Endometrial microvascular endothelial cells (primary cell): Measurements from ENCODE around the genes LDHA and IGSF22.

DNA sequence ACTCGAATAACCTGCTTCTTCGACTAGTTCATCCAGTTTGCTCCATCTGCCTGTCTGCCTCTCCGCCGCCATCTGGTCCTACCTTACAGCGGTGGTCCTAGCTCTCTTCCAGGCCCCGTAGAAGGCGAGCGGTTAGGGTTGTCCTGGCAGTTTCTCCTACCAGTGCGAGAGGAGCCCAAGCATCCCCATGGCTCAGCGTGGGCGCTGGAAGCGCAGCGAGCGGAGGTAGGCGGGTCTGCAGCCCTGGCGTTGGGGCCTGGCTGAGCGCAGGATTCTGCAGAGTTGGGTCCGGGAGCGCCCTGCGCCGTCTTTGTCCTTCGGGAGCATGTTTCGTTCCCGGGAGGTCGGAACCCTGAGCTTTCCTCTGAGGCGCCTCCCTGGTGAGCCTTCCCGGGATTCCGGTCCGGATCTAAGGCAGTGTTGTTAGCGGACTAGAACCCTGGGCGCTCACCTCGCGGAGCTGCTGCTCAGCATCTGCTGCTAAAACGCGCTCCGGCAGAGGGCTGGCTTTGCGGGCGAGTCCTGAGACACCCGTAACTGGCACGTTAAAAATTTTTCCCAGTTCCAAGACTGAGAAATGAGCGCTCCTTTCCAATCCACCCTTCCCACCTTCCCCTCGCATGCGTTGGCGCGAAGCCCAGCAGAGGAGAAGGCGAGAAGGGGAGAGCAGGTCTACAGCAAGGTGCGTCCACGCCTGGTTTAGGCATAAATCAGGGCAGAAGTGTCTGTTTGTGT lies 468 bp downstream of the CALCB start:
- RAMPAGE, long total RNA, result no peak

GRCh38 chr11:15605024-15605701 lies 490.4 kb downstream of the INSC start:
- RAMPAGE, long total RNA, result no peak

DNA sequence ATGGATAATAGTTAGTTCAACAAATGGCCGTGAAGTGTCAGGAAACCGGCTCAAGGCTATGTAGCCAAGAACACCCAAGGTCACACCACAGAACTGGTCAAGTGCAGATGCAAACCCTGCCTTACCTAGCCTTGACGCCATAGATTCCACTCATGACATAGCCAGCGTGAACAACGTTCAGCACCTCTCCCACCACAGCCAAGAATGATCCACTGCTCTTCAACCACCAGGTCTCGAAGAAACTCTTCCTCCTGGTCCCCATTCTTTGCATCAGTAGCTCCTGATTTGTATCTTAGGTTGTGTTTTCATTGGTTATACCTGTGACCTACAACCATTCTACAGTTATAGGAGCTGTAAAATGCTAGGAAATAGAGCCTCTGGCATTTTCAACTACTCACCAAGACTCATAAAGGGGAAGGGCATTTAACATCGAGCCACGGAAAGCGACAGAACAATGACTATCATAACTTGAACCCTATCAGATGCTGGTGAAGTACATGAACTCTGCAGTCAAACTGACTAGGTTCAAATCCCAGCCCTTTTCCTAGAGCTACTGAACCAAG lies 588.2 kb downstream of the SOX6 start:
- RAMPAGE, long total RNA, result no peak

- RAMPAGE, long total RNA, result no peak
These were observed 117.2 kb downstream of the SOX6 start for GRCh38 chr11:16239073-16239596.

DNA sequence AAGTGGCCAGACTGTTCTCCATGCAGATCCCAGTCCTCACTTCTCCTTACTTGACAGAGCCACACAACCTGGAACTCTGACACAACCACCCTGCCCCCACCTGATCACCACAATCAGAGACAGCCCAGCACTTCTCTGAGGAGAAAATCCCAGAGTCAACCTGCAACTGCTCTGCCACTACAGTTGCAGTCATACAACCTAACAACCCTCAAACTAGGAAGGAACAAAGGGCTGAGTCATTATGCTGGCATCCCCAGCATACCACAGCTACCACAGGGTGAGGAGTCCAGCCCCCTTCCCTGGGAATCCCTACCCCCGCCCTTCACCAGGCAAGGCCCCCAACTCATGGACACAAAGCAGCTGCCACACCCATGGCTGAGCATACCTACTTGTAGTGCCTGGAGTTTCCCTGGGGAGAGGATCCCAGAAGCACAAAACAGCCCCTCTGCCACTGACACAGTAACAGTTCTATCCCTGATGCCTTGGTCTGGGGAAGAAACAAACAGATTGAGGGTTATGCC lies 68.6 kb upstream of the C11orf58 start:
- RAMPAGE, long total RNA, result no peak

DNA sequence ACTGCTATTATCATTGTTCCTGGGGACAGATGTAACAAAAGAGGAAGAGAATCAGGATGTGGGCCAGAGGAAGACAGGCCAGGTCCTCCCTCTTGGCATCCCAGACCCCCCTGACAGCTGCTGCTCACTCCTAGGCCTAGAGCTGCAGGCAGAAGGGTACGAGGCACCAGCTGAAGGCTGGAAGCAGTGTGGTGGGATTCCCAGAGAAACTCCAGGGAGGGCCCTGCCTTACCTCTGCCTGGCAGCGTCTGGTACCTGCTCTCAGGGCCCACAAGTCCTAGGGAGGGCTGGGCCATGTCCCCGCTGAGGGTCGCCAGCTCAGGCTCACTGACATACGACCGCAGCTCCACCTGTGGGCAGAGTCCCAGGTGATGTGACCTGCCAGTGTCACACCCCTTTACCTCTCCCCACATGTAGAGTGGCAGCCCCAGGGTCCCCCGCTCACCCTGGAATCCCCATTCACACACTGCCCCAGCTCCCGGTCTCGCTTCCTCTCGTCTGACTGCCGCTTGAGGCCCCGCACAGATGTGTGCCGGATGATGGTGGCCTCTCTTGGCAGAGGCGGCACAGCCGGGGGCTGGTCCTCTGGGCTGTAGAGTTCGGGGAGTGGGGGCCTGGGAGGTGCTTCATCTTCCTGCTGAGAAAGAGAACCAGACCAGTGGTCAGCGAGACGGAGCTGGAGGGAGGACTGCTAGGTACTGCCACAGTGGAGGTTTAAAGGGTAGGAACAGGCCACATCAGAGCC lies 52.3 kb downstream of the C11orf58 start:
- RAMPAGE, long total RNA, result no peak

GRCh38 chr11:16826136-16826819 lies 87.8 kb downstream of the C11orf58 start:
- RAMPAGE, long total RNA, result no peak

- RAMPAGE, long total RNA, result no peak
These were observed 77.4 kb downstream of the PLEKHA7 start for GRCh38 chr11:16936739-16937218.

- RAMPAGE, long total RNA, result no peak
These were observed 68.3 kb downstream of the PLEKHA7 start for GRCh38 chr11:16945763-16946497.

- RAMPAGE, long total RNA, result no peak
These were observed 47.5 kb downstream of the PLEKHA7 start for GRCh38 chr11:16966470-16967261.

DNA sequence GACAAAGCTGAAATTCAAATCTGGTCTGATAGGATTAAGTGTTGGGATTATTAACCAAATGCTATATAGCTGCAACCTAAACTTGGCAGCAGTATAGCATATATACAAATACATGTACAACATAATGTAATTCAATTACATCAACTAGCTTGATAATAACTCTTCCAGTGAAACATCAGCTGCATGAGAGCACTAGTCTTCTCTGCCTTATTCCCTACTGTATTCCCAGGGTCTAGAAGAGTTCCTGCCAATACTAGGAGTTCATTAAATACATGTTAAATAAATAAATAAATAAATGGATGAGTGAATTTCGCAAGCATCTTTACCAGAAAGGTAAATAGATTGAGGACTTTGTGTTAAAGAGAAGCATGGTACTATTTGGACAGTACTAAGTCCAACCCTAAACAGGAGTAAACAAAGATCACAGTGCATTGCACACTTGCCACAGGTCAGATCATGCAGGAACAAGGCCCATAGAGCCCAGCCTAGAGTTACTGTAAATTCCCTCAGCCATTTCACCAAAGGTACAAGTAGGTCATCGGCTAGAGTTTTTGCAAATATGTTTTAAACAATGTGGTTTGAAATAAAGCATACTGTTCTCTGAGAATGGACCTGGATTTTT lies 12.7 kb downstream of the SAA4 start:
- RAMPAGE, long total RNA, result no peak

GRCh38 chr11:18246813-18247181 lies 1.7 kb downstream of the SAA2 start:
- RAMPAGE, long total RNA, result no peak

GRCh38 chr11:18281872-18282449 lies 15.9 kb downstream of the SAA1 start:
- RAMPAGE, long total RNA, result no peak

GRCh38 chr11:18323233-18323626 lies 863 bp downstream of the GTF2H1 start:
- RAMPAGE, long total RNA, result no peak

- RAMPAGE, long total RNA, result start-site peak on the plus strand at chr11:18394559-18394593, 3,337 and 6,199 reads in 2 replicates
These were observed at the start of gene LDHA for GRCh38 chr11:18393815-18394719. Gene LDHA, plus strand, starts transcription at chr11:18394563.

DNA sequence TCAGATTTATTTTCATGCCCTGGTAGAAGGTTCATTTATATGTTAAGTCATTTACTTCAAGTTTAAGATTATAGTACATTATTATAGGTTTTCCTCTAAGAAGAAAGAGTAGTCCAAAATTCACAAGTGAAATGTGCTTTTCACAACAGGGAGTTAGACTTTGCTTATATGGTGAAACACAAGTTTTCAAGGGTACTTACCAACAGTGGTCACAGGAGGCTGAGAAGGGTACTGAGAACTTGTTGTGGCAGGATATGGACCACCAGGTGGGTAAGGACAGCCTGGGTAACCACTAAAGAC lies 24.5 kb downstream of the TSG101 start:
- RAMPAGE, long total RNA, result no peak

DNA sequence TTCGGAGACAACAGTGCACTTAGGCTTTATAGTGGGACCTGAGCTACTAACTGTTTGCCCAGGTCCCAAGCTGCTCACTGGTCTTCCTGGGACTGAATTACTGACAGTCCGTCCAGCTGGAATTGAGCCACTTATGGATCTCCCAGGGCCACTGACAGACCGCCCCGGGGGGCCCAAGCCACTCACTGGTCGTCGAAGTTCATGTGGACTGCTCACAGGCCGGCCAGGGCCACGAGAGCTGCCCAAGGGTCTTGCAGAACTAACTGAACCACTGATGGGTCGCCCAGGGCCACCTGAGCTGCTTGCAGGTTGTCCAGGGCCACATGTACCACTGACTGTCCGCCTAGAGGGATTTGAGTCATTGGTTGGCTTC lies 15.1 kb downstream of the MISFA start:
- RAMPAGE, long total RNA, result no peak

- RAMPAGE, long total RNA, result no peak
These were observed at the start of gene IGSF22 for GRCh38 chr11:18725946-18726521. Gene IGSF22, minus strand, starts transcription at chr11:18726188.

GRCh38 chr11:19241458-19242327 lies 948 bp upstream of the E2F8 start:
- RAMPAGE, long total RNA, result no peak

GRCh38 chr11:19419050-19420221 lies 178.7 kb upstream of the E2F8 start:
- RAMPAGE, long total RNA, result no peak